ENCODE results near the gene CLCA2.

DNA sequence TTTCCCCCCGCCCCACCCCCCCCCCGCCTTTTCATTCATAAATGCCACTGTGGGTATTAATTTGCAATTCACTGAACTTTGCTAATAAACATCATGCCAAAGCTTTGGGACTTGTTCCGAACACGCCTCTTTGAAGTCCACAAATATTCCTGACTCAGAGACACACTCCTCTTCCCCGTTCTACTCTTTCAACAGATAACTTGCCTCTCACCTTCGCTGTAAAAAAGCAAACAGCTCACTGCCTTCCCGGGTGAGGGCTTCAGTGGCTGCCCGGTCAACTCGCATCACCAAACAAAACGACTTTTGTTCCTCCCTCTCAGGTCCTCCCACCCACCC lies 611 bp upstream of the CCN1 start:
- RRBS: no CpG with 5 or more reads among the region's 10 CpGs

DNA sequence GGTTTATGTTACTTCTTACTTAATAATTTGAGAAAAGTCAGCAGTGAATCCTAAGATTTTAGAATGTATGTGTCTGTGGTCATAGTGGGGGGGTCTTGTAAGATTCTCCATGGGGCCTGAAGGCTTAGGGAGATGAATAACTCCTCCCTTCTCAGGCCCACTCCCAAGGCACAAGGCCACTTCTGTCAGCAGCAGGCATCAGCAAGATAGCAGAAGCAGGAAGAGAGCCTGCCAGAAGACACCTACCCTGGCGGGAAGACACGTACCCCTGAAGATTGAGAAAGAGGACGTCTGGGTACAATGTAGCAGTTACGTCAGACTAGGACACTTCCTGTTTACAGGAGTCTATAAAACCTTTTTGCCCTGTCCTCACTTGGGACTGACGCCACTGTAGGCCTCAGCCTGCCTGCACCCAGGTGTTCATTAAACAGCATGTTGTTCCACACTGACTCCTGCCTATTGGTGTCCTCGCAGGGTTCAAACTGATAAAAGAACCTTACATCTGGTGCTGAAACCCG lies 56.8 kb downstream of the ODF2L start:
- RRBS: no CpG with 5 or more reads among the region's 7 CpGs

GRCh38 chr1:86395347-86395657 lies 821 bp downstream of the ODF2L start:
- RRBS: no CpG with 5 or more reads among the region's 8 CpGs

DNA sequence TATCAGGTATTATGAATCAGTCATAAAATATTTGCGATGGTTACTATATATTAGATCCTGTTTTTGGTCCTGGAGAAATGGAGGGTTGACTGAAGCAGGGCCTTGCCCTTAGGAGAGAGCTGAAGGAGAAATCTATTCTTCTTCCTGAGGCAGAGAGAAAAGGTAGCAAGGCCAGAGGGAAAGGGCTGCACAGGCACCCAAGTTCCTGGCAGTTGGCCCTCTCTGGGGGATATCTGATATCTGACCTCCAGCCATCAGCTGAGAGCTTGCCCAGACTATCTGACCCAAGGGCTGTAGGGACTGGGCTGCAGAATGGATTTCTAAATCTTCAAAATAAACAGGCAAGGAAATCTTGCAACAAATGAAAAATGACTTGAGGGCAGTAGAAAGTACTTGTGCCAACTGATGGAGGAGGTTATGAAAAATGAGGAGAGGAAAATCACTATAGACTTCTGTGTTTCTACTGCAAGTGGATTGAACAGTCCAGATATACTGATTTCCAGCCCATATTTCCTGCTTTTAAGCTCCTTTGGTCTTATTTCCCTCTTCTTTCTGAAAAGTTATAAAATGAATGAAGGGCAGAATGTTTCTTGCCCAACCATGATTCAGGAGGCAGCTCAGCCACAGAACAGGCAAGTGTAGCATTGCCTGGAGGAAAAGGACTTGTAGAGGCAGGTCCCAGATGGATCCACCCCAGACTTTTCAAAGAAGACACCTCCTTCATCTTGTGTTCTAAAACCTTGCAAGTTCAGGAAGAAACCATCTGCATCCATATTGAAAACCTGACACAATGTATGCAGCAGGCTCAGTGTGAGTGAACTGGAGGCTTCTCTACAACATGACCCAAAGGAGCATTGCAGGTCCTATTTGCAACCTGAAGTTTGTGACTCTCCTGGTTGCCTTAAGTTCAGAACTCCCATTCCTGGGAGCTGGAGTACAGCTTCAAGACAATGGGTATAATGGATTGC lies at the start of gene CLCA2:
Gene CLCA2 (plus strand): TSS at position 762 of the 968 bp plus-strand sequence.
- RRBS: no CpG with 5 or more reads among the region's 1 CpG

- RRBS: 59% methylated on average over 4 of the region's 11 CpGs
These were observed 35.4 kb downstream of the CLCA1 start for GRCh38 chr1:86504044-86504606.

DNA sequence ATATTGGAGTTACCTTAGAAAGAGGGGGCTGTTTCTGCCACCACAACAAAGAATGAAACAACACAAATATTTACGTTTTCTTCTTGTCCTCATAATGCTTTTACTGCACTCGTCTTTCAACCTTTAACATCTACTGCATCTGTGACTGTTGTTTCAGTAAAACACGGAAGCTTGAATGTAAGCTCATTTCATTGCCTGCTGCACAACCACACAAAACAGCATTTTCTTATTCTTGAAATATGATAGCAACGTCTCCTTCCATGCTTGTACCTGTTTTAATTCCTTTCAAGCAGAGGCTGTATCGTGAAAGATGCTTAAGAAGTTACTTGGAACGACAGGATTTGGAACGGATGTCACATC lies 802 bp upstream of the SH3GLB1 start:
- RRBS: no CpG with 5 or more reads among the region's 7 CpGs

DNA sequence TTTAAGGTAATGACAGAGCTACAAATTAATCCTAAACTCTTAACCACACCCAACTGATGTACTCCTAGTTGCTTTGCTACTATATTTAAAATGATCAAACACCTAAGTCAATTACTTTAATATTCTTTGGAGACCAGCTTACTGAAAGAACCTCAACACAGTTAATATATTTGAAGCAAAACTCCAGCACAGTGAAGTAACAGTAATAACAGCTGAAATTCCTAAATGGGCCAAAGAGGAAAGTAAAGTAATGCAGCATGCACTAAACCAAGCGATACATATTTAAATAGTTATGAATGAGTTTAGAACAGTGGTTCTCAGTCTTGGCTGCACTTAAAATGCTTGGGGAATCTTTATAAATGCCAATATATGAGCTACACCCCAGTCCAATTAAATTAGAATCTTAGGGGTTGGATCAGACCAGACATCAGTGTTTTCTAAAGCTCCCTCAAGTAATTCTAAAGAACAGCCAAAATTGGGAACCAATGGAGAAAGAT lies 6.3 kb downstream of the SH3GLB1 start:
- RRBS: no CpG with 5 or more reads among the region's 1 CpG

DNA sequence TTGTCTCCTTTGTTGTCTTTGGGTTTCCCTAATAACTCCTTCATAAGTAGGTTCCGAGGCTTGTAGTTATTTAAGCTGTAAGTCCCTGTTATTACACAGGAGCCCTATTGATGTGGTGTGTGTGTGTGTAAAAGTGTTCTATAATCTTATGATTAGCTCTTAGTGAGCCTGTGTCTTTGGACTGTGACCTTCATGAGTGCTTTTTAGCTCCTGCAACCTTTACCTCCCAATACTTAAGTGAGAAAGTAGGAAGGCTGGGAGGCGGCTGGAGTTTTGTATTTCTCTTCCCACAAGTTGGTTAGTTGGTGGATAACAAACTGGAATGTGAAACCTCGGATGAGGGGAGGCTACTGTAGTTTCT lies 19.4 kb downstream of the HS2ST1 start:
- RRBS: no CpG with 5 or more reads among the region's 3 CpGs

DNA sequence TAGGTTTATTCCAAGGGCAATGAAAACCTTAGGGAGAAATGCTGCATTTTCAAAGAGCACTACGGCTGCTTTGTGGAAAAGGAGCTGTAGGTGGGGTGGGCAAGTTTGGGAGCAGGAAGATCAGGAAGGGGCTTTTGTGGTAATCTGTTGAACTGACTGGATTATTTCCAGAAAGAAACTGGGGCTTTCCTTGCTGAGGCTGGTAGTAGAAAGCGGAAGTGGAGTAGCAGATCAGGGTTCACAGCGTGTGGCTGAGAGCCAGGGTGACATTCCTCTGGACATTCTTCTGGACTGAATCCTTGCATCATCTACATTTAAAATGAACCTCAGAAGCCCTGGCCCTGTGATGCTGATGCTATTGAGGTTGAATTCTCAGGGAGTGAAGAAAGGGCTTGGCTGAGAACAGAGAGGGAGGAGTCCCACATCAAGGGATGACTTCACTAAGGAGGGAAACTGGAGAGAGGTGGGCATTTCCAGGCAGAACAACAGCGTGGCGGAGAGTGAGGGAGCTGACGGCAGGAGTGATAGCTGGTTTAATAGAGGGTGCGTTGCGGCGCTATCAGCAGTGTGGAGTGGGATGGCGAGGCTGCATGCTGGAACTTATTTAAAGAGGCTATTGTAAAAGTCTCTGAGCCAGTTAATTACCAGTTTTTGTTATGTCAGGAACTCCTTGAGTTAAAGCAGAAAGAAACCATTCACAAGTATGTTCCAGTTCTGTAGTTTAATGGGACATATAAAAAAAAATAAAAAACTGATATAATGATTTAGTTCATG lies 102.3 kb upstream of the LMO4 start:
- RRBS: no CpG with 5 or more reads among the region's 10 CpGs

DNA sequence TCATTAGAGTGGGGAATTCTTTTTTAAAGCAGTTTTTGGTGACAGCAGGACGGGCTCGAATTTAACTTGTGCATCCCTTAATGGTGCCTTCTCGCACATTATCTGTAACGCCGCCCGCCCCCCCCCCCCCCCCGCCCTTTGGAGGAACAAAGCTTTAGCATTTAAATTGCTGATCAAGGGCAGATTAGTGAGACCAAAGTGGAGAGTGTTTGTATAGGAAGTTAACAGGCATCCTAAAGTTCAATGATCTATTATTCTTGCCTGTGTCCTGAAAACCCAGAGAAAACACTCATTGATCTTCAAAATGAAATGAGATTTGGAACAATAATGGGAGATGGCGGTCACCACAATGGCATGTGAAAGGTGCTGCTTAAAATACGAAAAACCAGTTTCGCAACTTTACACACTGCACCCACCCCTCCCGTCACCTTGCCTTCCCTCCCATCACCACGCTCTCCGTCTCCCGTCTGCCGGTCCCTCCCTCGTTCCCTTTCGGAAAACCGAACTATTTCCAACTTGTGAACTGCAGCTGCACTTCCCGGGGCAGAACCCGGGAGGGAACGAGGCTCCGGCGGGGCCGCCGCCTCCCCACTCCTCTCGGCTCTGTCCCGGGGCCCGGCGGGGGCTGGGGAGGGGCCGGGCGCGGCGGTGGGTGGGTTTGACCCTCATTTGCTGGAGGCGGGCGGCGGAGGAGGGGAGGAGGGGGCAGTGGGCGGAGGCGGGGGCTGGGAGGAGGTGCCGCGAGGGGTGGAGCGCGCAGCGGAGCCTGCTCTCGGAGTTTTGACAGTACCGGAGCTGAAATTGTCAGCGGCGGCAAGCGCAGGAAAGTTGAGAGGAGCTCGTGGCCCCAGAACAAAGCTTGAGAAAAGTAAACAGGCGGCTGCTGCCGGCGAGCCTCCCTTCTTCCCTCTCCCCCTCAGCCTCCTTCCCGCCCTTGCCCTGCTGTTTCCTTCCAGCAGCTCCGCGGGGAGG lies 2.6 kb downstream of the LMO4 start:
- RRBS: 2% methylated on average over 19 of the region's 55 CpGs

DNA sequence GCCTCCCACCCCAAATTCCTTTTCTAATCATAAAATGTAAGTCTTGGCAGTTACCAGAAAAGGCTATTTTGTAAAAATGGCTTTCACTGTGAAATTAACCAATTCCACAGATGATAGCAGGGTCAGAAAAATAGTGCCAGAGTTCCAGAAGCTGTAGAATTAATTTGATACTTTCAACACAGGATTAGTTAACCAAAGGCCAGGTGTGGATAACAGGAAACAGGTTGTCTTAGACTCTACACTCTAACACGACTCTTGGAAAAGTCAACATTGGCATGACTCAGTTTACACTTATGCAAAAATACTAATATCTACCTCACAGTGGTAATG lies 1.0 kb downstream of the GTF2B start:
- RRBS: no CpG with 5 or more reads among the region's 1 CpG

- RRBS: no CpG with 5 or more reads among the region's 9 CpGs
These were observed 40.8 kb downstream of the LRRC8B start for GRCh38 chr1:89565129-89566104.

- RRBS: 100% methylated on average over 1 of the region's 24 CpGs
These were observed 23.0 kb upstream of the LRRC8C start for GRCh38 chr1:89609620-89610627.

DNA sequence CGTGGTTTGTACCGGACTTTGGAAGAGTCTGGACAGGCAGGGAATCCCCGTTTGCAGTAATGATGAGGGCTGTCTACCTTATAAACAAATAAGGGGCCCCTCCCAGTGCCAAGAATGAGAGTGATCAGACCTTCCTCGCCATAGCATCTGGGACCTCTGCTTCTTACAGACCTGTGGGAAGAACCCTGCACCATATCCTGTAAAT lies 1.6 kb downstream of the LRRC8D start:
- RRBS: no CpG with 5 or more reads among the region's 4 CpGs

DNA sequence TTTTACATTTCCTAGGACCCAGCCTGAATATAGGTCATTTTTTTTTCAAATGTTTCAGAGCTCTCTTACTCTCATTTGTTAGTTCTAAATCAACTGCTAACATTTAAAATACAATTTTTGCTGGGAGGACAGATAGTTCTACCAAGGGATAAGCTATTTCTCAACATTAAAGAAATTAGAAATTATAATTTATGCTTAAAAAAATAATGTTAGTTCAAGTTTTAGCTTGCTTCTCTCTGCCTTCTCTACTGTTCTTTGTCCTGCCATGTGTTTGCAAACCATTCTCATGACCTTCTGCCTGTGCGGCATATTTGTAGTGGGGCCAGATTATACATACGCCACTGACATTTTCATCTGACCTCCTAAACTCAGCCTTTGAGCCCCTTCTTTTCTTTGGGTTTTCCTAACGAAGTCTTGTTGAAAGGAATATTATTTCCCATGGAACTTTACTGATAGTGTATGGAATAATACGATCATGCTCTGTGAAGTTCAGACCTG lies 15.4 kb downstream of the LRRC8D start:
- RRBS: no CpG with 5 or more reads among the region's 4 CpGs

GRCh38 chr1:89863153-89863645 lies 42.4 kb downstream of the LRRC8D start:
- RRBS: no CpG with 5 or more reads among the region's 2 CpGs

GRCh38 chr1:89904092-89904604 lies 83.3 kb downstream of the LRRC8D start:
- RRBS: no CpG with 5 or more reads among the region's 3 CpGs

- RRBS: no CpG with 5 or more reads among the region's 2 CpGs
These were observed 44.7 kb upstream of the ZNF326 start for GRCh38 chr1:89950131-89950704.

- RRBS: no CpG with 5 or more reads among the region's 5 CpGs
These were observed 70.6 kb downstream of the ZNF644 start for GRCh38 chr1:90950996-90951875.

GRCh38 chr1:91017241-91017553 lies 4.6 kb downstream of the ZNF644 start:
- RRBS: no CpG with 5 or more reads among the region's 1 CpG

Measured in GM19240 (cell line).